Bile duct (tissue), 1 donor: Measurements from ENCODE around the genes SNAPC4, LCN8 and PHPT1.

GRCh38 chr9:136400008-136401151, at the start of gene SNAPC4:
Gene SNAPC4 (minus strand): TSS chr9:136400170.
- PRO-cap: bidirectional peak, plus-strand start at chr9:136400244, minus-strand start at chr9:136400168

GRCh38 chr9:136401806-136402169, 1.8 kb upstream of the SNAPC4 start:
- PRO-cap: no peak

DNA sequence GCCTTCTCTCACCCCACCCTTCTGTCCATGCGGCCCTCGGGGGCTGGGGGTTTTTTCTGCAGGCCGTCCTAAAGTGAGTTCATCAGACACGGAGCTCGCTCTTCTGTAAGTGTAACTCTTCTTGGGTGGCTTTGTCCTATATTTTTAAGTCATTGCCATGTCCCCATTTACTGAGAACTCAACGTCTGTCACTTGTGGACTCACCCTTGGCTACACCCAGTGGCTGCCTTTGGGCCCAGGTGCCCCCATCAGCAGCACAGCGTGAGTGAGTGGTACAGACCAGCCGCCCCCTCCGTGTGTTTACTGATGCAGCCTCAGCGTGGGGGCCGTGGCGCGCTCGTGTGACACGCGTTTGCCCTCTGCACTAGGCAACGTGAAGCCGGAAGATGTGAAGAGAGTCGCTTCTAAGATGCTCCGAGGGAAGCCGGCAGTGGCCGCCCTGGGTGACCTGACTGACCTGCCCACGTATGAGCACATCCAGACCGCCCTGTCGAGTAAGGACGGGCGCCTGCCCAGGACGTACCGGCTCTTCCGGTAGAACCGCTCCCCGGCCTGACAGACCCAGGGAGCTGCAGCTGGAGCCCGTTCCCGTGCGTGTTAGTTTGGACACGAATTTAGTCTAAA, 12.4 kb downstream of the PMPCA start:
- PRO-cap: no peak

GRCh38 chr9:136543566-136544589, 2.0 kb downstream of the NOTCH1 start:
- PRO-cap: no peak

DNA sequence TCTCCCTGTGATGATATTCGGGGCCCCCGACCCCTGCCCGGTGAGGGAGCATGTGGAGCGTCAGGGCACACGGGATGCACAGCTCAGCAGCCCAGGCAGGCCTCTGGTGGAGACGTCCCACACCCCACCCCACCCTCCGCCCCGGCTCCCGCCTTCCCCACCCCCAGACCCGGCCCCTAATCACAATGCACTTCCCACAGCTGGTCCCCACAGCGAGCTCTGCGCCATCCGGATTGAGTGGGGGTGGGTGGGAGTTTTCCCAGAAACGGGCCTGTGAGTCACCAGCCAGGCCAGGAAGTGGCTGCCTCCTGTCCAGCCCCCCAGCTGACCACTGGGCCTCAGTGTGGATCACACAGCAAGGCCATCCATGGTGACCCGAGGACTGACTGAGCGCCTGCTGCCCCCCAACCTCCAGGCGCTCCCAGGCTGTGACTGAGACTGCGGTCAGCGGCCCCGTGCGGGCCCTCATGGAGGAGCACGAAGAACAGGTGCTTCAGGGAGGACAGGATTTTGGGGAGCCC, 48.4 kb upstream of the EGFL7 start:
- PRO-cap: bidirectional peak, plus-strand start at position 334 of the sequence, minus-strand start at position 235 of the sequence

GRCh38 chr9:136625010-136625598, 37.6 kb upstream of the EGFL7 start:
- PRO-cap: no peak

DNA sequence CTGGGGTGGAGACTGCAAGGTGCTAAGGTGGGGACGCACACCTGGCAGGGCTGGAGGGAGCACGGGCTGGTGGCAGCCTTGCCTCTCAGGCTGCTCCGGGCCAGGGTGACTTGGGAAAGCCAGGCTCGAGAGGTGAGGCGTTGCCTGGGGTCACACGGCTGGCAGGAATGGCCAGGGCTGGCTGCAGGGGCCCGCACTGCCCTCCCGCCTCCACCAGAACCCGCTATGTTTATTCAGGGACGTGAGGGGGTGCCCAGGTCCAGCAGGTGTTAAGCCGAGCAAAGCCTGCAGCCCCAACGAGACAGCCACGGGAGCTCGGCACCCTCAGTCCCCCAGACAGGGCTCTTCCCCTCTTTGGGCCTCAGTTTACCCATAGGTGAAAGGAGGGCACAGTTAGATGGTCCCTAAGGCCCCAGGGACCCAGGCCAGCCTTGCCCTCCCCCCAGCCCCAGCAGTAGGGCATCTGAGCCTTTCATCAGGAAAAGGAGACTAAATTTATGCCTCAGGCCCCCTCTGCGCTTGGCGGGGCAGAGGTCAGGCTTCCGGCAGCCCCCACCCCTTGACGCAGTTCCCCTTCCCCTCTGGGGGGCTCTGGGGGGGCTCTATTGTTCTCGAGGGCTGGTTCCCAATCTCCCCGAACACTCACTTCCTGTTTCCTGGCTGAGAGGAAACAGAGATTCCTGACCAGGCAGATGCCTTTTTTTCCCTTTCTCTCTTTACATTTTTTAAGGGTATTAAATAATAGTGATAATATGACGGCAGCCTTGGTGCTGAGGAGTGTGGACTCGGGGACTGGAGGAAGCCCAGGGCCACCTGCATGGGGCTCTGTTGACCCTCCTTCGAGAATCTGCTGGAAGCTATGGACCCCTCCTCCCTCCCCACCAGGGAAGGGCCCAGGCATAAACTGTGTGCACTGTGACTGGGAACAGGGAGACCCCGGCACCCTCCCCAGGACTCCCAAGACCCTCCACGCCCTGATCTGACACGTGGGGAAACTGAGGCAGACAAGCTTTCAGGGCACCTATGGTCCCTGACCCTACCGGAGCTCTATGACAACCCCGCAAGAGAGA, 6.9 kb upstream of the EGFL7 start:
- PRO-cap: no peak

DNA sequence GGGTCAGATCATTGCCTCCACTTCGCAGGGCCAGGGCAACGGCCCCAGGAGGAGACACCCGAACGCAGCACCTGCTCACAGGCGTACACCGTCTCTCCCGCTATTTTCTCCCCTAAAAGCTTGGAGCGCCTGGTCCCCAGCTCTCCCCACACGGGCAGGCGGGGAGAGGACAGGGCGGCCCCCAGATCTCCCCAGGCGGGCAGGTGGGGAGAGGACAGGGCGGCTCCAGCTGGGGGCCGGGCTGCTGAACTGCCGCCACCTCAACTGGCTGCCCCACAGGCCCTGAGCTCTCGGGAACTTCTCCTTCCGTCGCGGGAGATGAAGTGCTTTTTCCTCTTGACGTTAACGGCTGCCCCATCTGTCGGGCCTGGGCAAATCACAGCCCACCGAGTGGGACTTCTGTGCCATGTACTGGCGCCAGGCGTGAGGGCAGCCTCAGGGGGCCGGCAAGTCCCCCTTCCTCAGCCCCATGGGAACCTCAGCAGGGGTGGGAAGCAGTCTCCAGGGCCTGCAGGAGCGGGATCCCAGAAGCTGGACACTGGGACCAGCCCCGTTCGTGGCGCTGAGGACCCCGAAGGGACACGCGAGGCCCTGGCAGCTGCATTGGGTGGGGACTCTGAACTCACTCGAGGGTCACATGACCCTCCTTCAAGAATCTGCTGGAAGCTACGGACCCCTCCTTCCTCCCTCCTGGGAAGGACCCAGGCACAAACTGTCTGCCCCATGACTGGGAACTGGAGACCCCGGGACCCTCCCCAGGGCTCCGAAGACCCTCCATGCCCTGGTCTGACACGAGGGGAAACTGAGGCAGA, 5.8 kb upstream of the EGFL7 start:
- PRO-cap: bidirectional peak, plus-strand start at position 402 of the sequence, minus-strand start at position 251 of the sequence

GRCh38 chr9:136664775-136665349, 2.1 kb downstream of the EGFL7 start:
- PRO-cap: no peak

GRCh38 chr9:136668359-136669554, 6.0 kb downstream of the EGFL7 start:
- PRO-cap: unidirectional peak, plus-strand start at chr9:136669259

- PRO-cap: no peak
Measured at GRCh38 chr9:136675840-136676223, 11.4 kb downstream of the AGPAT2 start.

DNA sequence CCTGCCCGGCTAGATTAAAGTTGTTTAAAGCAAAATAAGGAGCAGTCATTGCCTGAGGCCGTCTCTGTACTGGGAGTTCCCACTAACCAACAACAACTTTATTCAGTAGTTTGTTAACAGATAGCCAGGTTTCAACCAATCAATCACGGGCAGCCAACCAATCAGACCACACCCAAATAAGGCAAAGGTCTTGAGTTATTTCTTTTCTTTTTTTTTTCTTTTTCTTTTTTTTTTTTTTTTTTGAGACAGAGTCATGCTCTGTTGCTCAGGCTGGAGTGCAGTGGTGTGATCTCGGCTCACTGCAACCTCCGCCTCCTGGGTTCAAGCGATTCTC, 7.6 kb upstream of the DIPK1B start:
- PRO-cap: no peak

GRCh38 chr9:136720516-136721636, 8.5 kb downstream of the DIPK1B start:
- PRO-cap: no peak

DNA sequence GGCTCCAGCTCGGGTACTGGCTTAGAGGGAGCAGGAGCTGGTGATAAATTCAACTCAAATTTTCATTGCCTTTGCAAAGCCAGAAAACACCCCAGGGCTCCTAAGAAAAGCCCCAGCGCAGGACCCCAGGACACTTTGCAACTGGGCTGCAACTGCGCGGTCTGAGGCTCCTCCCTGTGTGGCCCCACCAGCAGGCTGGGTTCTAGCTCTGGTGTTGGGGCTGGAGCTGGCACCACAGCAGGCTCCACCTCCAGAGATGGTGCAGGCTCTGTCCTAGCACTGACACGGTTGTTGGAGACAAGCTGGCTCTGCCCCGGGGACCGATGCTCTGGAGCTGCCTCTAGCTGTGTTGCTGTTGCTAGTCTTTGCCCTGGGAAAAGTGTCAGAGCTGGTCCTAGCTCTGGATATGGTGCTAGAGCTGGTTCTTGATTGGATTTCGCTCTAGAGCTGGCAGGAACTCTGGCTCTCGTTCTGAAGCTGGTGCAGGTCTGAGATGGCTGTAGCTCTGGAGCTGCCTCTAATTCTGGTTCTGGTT, 13.6 kb downstream of the LCN10 start:
- PRO-cap: no peak

GRCh38 chr9:136757858-136758680, at the start of gene LCN8:
Gene LCN8 (minus strand): TSS chr9:136758243.
- PRO-cap: no peak

- PRO-cap: no peak
Measured at GRCh38 chr9:136802966-136803649, 4.6 kb upstream of the RABL6 start.

DNA sequence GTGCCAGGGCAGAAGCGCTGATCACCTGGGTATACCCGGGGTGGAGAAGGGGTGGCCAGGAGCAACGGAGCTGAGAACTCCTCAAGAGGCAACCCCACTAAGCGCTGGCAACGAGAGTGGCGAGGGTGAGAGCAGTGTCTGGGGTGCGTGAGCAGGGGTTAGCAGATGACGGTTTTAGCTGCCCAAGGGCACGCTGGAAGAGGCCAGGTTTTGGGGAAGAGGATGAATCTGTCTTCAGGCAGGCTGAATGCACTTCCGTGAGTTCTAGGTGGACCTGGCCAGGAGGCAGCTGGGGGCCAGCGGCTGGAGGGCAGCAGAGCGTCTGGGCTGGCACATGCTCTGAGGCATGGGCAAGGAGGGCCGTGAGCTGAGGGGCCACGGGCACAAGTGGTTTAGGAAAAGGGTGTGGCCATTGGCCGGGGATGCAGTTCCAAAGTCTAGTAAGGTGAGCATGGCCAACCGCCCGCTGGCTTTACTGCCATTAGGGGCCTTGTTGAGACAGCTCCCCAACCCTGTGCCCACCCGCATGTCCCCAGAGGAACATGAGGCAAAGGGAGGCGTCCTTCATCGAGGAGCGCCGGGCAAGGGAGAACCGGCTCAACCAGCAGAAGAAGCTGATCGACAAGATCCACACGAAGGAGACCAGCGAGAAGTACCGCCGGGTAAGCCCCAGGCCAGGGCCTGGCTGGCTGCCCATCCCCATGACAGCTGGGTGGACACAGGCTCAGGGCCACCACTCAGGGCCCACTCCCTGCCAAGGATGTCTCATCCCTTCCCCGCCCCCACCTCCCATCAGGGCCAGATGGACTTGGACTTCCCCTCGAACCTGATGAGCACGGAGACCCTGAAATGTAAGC, 3.6 kb upstream of the RABL6 start:
- PRO-cap: no peak

- PRO-cap: bidirectional peak, plus-strand start at chr9:136849410, minus-strand start at chr9:136848908; bidirectional peak, plus-strand start at chr9:136849689, minus-strand start at chr9:136849648
Measured at GRCh38 chr9:136849318-136849895, at the start of gene PHPT1. Gene PHPT1 (plus strand): TSS chr9:136849409.

DNA sequence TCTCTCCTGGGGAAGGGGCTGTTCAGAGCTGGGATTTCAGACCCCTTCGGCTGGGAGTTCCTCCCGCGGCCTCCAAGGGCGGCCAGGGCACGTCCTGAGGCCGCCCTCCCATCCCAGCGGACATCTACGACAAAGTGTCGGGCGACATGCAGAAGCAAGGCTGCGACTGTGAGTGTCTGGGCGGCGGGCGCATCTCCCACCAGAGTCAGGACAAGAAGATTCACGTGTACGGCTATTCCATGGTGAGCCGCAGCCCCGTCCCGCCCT, 620 bp downstream of the PHPT1 start:
- PRO-cap: no peak

DNA sequence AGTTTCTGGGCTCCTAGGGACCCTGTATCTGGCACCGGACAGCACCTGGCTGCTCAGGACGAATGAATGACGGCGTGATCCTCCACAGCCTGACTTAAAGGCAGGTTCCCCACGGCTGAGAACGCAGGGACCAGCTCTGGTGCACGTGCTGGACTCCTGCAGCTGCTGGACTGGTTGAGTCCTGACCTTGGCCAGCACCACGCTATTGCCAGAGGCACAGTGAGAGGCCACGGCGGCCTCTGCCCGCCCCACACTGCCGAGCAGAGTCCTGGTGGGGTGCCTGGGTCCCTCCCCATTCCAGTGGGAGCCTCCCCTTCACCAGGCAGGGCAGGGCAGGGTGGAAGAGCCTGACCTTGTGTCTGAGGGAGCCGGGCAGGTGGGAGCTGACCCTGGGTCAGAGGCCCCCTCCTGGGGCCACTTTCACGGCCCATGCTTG, 288 bp upstream of the MAMDC4 start:
- PRO-cap: no peak